Urinary bladder (tissue), 3 donors: ENCODE results near the gene STT3B.

DNA sequence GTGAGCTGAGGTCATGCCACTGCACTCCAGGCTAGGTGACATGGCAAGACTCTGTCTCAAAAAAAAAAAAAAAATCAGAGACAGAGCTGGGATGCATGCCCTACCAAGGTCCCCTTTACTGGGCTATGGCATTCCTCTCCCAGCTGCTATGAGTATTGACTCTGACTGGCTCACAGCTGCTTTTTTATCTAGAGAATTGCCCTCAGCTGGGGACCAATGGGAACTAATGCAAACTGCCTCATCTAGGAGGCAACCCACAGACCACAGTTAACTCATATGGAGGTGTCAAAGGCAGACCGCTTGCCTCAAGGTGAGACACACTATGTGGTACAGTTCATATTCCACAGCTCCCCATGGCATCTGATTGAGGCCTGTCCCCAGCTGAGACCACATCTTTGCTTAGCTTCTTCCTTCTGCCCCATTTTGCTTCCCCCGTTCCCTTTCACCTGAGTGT, 183.5 kb upstream of the EOMES start:
- PRO-cap = no peak
- RAMPAGE, long total RNA = no peak

GRCh38 chr3:28199491-28200177, 41.8 kb upstream of the CMC1 start:
- PRO-cap = no peak
- RAMPAGE, long total RNA = no peak

DNA sequence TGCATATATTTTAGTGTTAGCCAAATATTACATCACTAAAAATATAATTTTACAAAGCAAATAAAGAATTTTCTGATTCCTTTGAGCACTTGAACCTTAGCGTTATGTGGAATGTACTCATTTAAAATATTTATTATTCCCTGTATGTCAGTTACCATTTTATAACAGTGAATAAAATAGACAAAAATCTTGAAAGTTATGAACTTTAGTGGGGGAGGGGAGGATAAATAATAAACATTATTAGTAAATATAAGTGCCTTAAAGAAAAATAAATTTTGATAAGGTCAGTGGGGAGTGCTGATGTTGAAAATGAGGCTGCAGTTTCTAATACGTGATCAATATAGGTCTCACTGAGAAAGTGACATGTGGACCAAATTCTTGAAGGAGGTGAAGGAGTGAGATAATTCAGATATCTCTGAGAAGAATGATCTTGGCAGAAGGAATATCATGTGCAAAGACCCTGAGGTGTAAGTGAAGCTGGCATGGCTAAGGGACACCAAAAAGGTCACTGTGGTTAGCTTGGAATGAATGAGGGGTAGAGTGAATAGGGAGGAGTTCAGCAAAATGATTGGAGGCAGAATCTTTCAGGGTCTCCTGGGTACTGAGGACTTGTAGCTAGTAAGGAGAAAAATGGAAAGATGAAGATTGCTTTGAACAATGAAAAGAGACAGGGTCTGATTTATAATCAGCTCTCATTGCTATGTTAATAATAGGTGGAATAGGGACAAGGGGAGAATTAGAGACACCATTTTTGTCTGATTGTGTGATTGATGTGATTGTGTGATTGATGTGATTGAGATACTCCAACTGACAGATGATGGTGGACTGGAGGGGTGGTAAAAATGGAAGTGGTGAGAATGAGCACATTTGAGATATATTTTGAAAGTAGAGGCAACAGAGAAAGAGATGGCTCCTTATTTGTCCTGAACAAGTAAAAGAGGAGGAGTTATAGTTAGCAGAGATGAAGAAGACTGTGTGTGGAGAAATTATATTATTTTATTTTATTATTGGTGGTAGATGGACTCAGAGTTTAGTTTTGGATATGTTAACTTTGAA, 36.2 kb downstream of the CMC1 start:
- PRO-cap = no peak
- RAMPAGE, long total RNA = no peak

- PRO-cap = no peak
- RAMPAGE, long total RNA = no peak
Observed at GRCh38 chr3:28294865-28295270, 53.4 kb downstream of the CMC1 start.

- PRO-cap = bidirectional peak, plus-strand start at chr3:29642921, minus-strand start at chr3:29642768
- RAMPAGE, long total RNA = no peak
Observed at GRCh38 chr3:29642303-29643178, 361.7 kb downstream of the RBMS3 start.

DNA sequence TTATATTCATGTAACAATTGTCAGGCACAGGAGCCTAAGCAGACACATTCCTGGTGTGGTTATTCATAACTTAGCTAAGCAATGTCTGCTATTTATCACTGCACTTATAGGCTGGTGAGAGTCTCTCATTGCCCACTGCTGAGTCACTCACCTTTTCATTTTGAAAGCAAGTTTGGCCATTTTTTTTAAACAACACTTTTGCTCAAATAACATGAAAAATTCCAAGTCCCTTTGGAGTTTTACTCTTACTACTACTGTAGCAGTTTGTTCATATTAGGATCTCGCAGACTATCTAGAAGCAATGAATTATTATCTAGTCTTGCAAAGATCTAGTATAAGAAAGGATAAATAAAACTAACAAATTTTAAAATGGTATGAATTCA, 414.0 kb downstream of the RBMS3 start:
- PRO-cap = no peak
- RAMPAGE, long total RNA = no peak

- PRO-cap = no peak
- RAMPAGE, long total RNA = no peak
Observed at GRCh38 chr3:29757268-29757790, 476.5 kb downstream of the RBMS3 start.

DNA sequence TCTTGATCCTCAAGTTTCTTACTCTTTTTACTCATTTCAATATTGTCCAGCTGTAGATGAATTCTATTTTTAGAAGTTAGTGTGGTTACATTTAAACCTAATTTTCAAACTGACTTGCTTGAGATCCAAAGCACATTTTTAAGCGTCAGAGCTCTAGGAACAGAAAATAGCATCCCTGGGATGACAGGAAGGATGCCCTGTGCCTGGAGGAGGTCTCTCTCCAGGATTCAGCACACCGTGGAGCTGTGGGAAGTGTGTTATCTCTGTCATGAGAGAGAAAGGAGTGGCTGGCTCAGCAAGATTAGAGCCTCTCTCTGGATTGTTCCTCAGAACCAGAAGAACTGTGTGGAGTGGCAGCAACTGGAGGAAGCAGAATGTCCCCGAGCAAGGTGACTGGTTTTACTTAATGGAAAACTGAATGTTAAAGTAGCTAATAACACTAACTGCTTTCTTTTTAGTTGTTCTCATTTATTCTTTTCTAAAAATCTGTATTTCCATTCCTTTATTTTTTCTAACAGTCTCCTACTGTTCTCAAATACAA, 233.6 kb upstream of the TGFBR2 start:
- PRO-cap = no peak
- RAMPAGE, long total RNA = no peak

GRCh38 chr3:30552983-30553192, 53.5 kb upstream of the TGFBR2 start:
- PRO-cap = unidirectional peak, minus-strand start at chr3:30553047
- RAMPAGE, long total RNA = no peak

- PRO-cap = no peak
- RAMPAGE, long total RNA = no peak
Observed at GRCh38 chr3:30616996-30617440, 10.6 kb downstream of the TGFBR2 start.

GRCh38 chr3:30631239-30631926, 25.0 kb downstream of the TGFBR2 start:
- PRO-cap = no peak
- RAMPAGE, long total RNA = no peak

- PRO-cap = no peak
- RAMPAGE, long total RNA = no peak
Observed at GRCh38 chr3:30646198-30646595, 39.8 kb downstream of the TGFBR2 start.

- PRO-cap = no peak
- RAMPAGE, long total RNA = no peak
Observed at GRCh38 chr3:30650178-30650763, 43.9 kb downstream of the TGFBR2 start.

GRCh38 chr3:30657813-30658341, 51.5 kb downstream of the TGFBR2 start:
- PRO-cap = no peak
- RAMPAGE, long total RNA = no peak

- PRO-cap = no peak
- RAMPAGE, long total RNA = no peak
Observed at GRCh38 chr3:30671412-30672536, 65.4 kb downstream of the TGFBR2 start.

DNA sequence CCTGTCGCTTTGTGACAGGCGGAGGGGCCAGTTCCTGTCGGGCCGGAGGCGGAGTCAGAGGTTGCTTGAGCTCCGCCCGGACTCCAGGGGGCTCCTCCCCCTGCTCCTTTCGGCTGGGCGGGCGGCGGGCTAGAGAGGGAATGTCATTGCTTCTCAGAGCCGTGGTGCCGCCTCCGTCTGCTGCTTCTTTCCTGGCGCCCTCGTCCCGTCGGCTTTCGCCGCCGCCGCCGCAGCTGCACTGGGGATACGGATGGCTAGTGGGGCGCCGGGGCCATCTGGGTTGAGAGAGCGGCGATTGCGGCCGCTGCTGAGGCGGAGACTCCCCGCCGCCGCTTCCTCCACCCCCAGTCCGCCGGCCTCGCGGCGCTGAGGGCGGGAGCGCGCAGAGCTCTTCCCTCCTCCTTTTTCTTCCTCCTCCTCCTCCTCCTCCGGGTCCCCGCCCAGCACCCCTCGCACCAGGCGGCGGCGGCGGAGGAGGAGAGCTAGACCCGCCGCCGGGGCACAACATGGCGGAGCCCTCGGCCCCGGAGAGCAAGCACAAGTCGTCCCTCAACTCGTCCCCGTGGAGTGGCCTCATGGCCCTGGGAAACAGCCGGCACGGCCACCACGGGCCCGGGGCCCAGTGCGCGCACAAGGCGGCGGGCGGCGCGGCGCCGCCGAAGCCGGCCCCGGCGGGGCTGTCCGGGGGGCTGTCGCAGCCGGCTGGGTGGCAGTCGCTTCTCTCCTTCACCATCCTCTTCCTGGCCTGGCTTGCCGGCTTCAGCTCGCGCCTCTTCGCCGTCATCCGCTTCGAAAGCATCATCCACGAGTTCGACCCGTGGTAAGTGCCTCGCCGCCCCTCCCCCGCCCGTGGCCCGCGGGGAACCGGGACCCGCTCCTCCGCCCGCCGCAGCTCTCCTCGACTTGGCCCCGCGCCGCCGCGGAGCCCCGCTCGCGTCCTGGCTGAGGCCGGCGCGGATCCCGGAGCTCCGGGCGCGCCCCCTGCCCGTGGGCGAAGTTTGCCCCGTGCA, at the start of gene STT3B:
TSS of gene STT3B (plus strand) at position 433 of the 1,010 bp plus-strand sequence.
- PRO-cap = bidirectional peak, plus-strand start at position 146 of the sequence, minus-strand start outside the sequence; bidirectional peak, plus-strand start at position 458 of the sequence, minus-strand start at position 368 of the sequence; unidirectional peak, minus-strand start at position 742 of the sequence; bidirectional peak, plus-strand start outside the sequence, minus-strand start at position 797 of the sequence
- RAMPAGE, long total RNA = no peak

DNA sequence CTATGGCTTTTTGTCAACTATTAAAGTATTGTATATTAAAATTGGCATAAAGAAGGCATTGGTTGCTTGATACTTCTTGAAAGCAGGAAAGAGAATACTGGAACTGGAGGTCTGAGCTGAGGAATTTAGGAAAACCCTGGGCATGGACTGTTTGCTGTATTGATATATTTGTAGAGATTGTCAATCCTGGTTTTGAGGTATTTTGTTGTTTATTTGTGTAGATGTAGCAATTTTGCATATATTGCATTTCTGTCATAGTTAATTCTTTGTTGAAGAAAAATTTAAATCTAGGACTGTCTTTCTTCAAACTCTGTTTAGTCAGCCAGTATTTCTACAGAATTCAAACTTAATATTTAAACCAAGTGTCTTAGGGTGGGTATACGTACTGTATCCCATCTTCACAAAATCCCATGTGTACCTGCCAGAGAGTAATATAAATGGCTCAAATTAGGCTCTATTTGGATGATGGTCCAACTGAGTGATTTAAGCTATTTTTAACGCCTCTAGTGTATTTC, 9.5 kb downstream of the STT3B start:
- PRO-cap = no peak
- RAMPAGE, long total RNA = no peak

DNA sequence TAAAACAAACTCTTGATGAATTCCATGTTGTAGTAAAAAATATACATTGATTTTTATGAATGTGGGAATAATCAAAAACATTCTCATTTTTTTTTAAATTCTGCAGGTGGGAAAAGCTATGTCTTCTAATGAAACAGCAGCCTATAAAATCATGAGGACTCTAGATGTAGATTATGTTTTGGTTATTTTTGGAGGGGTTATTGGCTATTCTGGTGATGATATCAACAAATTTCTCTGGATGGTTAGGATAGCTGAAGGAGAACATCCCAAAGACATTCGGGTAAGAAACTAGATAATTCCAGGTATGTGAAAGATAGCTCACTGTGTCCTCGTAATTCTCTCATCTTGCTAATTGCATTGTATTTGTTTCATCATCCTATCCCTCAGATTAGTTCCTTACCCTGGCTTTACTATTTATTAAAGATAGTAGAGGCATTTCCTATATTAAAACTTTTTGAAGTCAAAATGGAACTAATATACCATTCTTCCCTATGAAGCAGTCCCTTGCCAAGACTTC, 93.2 kb downstream of the STT3B start:
- PRO-cap = no peak
- RAMPAGE, long total RNA = no peak

DNA sequence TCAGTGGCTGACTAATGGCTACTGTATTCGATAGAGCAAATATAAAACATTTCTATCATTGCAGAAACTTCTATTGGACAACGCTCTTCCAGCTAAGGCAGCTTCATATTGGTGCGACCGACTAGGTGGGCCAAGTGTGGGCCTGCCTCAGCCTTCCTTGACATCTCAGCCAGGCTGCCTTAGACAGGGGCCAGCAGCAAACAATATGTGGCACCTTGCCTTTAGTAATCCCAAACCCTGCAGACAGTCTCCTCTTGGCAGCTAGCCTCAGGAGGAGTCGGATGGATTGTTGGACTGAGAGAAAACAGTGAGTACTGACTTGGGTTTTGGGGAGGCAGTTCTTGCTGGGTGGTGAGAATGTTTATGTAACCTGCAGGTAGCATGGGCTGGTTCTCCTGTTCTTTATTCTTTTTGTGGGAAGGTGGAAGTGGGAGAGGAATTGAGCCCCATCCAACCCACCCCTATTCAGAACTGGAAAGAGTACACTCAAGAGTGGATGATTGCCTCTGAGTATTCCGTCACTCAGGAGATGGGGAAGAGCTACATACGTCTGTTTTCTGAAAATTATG, 47.1 kb downstream of the GPD1L start:
- PRO-cap = no peak
- RAMPAGE, long total RNA = no peak

DNA sequence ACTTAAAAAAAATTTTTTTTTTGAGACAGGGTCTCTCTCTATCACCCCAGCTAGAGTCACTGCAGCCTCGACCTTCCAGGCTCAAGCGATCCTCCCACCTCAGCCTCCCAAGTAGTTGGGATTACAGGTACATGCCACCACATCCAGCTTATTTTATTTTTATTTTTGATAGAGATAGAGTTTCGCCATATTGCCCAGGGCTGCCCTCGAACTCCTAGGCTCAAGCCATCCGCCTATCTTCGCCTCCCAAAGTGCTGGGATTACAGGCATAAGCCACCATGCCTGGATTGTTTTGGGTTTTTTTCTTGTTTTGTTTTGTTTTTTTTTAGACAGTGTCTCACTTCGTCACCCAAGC, 25.1 kb upstream of the CMTM8 start:
- PRO-cap = no peak
- RAMPAGE, long total RNA = no peak